ENCODE results near the gene ANKRD61.

DNA sequence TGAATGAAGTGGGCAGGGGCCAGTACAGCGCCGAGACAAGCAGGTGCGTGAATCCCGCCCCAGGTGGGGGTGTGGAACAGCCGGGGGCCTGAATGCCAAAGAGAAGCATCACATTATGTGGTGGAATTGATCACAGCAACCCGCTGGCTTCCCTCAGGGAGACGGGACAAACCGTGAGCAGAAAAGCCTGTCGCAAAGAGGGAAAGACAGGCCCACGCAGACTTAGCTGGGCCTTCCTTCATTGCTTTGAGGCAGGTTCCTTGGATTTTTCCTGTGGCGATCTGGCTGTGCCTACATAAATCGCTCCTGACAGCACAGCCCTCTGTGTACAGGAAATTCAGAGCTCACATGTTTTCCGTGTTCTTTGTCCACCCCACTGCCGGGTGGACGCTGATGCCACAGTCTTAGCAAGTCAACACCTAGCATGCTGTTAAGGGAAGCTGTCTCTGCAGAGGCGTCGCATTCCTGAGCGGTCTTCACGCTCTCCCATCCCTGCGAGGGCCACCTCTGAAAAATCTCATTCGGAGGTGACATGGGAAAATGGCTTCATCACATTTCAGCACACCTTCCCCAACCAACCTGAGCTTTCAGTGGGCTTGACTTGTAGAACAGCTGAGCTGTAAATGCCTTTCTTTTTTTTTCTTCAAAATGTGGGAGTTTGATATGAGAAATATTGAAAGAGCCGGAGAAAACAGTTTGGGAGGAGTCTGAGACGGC, 670.9 kb upstream of the FOXK1 start:
- RRBS: 90% methylated on average over 2 of the region's 23 CpGs

- RRBS: no CpG with 5 or more reads among the region's 11 CpGs
These were observed 593.0 kb upstream of the FOXK1 start for GRCh38 chr7:4089074-4089481.

- RRBS: no CpG with 5 or more reads among the region's 10 CpGs
These were observed 548.0 kb upstream of the FOXK1 start for GRCh38 chr7:4134016-4134498.

GRCh38 chr7:4708006-4708531, 26.0 kb downstream of the FOXK1 start:
- RRBS: no CpG with 5 or more reads among the region's 12 CpGs

GRCh38 chr7:4734734-4735338, 40.6 kb upstream of the AP5Z1 start:
- RRBS: 100% methylated on average over 1 of the region's 20 CpGs

GRCh38 chr7:4824336-4824943, 37.4 kb downstream of the PAPOLB start:
- RRBS: 48% methylated on average over 9 of the region's 17 CpGs

DNA sequence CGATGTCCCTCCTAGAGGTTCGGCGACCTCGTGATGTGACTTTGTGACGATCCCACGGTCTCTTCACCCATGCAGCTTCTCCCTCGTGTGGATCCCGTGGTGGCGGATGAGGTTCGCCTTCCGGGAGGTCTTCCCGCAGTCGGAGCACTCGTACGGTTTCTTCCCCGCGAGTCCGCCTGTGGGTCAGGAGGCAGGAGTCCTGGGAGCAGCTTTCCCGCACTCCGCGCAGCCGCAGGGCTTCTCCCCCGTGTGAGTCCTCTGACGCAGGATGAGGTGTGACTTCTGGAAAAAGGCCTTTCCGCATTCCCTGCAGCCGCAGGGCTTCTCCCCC, 68.9 kb upstream of the WIPI2 start:
- RRBS: no CpG with 5 or more reads among the region's 26 CpGs

DNA sequence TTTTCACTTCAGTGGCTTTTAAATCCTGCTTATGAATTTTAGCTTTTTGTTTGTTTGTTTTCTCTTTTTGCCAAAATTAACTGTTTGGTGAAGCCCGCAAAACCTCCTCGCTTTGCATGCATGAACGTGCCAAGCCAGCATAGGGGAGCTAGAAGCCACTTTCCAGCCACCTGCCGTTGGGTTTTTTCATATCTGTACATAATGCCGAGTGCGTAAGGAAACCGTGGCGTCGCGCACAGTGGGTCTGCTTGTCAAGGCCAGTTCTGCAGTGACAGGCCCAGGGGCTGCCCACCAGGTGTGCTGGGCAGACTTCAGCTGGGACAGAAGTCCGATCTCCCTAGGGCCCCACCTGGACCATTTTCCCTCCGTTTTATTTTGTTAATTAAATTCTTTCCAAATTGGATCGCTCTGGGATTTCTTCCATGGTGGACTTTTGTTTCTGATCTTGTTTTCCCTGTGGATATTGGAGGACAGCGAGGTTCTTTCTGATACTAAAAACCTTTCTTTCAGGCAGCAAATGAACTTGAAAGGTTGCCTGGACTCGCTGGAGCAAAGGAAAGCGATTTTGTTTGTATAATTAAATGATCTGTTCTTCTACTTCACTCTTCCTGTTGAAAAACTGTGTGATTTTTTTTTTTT, 41.2 kb downstream of the WIPI2 start:
- RRBS: no CpG with 5 or more reads among the region's 16 CpGs

DNA sequence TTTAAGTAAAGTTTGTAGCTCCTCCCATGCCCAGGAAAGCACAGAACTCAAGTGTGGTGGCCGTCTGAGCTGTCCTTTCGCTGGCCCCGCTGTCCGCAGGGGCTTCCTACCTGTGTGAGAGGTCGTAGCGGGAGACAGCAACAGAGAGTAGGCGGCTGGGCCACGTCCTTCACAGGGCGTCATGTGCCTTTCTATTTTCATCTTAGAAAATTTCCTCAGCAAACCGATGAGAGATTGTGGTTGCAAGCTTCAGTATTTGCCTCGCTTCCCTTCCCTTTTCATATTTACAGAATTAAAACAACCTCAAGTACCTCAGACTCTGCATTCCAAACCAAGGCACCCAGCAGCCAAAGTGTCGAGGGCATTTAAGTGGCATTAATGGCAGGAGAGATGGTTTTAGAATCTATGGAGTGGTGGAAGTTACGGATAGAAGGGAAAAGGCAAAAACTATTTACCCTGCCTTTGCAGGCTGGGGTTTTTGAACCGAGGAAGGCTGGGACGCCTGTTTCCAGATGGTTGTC, 41.8 kb downstream of the WIPI2 start:
- RRBS: no CpG with 5 or more reads among the region's 15 CpGs

DNA sequence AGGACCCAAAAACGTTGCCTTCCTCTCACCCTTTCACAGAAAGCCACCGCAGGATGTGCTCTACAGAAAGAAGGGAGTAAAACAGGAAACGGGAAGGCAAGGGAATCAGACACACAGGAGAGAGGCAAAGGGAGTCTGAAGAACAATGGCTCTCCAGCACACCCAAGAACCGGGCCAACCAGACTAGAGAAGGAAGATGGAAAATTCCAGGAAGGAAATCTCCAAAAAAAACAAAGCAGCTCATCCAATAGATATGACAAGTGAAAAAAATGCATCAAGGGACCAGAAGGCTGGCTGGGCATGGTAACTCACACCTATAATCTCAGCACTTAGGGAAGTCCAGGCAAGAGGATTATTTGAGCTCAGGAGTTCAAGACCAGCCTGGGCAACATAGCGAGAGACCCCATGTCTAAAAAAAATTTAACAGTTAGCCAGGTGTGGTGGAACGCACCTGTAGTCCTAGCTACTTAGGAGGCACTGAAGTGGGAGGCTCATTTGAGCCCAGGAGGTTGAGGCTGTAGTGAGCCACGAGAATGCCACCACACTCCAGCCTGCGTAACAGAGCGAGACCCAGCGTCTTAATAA, 11.9 kb downstream of the TNRC18 start:
- RRBS: no CpG with 5 or more reads among the region's 10 CpGs

- RRBS: under 1% methylated on average over 4 of the region's 19 CpGs
These were observed 1.3 kb upstream of the TNRC18 start for GRCh38 chr7:5424950-5425239.

- RRBS: 94% methylated on average over 5 of the region's 12 CpGs
These were observed 18.5 kb downstream of the FBXL18 start for GRCh38 chr7:5495213-5495496.

GRCh38 chr7:5527981-5528797, 2.2 kb downstream of the ACTB start:
- RRBS: no CpG with 5 or more reads among the region's 34 CpGs

- RRBS: no CpG with 5 or more reads among the region's 3 CpGs
These were observed 1.7 kb downstream of the ACTB start for GRCh38 chr7:5528798-5528927.

- RRBS: 1% methylated on average over 2 of the region's 24 CpGs
These were observed 1.4 kb downstream of the ACTB start for GRCh38 chr7:5528928-5529487.

- RRBS: no CpG with 5 or more reads among the region's 12 CpGs
These were observed 68.9 kb downstream of the RNF216 start for GRCh38 chr7:5712557-5713022.

GRCh38 chr7:5824042-5824639, 42.7 kb upstream of the RNF216 start:
- RRBS: no CpG with 5 or more reads among the region's 10 CpGs

DNA sequence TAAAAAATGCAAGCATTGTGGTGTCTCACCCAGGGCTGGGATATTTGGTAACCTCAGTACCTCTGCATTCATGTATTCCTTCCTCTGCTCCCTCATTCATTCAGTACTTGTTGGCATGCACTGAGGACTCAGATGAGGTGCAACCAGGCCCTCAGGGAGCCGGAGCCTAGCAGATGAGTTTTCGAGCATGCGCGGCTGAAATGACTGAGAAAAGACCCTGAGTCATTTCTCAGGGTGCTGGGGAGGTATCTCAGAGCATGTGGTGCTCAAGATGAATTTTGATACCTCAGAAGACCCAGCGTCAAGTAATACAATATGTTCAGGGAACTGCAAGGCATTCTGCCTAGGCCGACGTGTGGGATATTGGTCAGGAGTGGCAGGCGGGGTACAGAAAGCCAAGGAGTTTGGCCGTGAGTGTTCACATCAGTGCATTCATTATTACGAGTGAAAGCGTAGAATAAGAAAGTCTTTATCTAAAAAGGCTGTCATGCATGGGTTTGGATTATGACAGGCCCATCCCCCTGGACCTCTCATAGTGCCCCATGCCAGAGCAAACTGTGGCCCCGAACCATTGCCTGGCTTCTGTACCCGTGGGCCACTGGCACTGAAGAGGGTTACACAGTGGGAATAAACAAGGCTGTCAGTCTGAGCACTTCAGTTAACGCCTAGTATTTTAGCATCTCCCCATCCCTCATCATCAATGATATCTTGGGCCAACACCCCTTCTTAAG, 7.5 kb downstream of the AIMP2 start:
- RRBS: no CpG with 5 or more reads among the region's 14 CpGs

GRCh38 chr7:6031043-6031672, at the start of gene ANKRD61:
TSS of gene ANKRD61 (plus strand) at chr7:6031376.
- RRBS: no CpG with 5 or more reads among the region's 6 CpGs

- RRBS: no CpG with 5 or more reads among the region's 10 CpGs
These were observed 7.2 kb downstream of the ANKRD61 start for GRCh38 chr7:6038314-6038850.